ENCODE results near the genes KLF8, MTMR8 and LAS1L.

- RAMPAGE, long total RNA, result no peak
- RRBS, result no CpG with 5 or more reads among the region's 2 CpGs
Observed at GRCh38 chrX:56228825-56229335, 3.3 kb upstream of the KLF8 start.

DNA sequence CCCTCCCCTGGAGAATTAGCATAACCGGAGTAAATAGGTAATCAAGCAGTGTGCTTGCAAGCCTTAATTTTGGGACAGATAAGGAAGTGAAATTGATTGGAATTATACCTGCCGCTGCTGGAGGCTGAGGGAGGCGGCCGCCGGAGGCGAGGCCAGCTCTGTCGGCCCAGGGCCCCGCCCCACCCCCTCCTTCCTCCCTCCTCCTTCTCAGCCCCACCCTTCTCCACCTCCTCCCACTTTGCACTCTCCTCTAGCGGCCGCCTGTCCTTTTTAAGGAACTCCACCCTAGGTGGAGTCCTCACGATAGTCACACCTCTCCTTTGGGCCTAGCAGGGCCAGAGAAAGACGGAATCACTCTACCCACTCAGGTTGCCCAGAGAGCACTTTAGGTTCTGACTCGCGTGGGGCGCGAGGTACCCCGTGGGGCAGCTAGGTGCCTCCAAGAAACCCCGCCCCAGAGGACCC, at the start of gene KLF8:
KLF8 (plus strand) TSS at position 236 of the 465 bp plus-strand sequence.
- RAMPAGE, long total RNA, result no peak
- RRBS, result no CpG with 5 or more reads among the region's 18 CpGs

DNA sequence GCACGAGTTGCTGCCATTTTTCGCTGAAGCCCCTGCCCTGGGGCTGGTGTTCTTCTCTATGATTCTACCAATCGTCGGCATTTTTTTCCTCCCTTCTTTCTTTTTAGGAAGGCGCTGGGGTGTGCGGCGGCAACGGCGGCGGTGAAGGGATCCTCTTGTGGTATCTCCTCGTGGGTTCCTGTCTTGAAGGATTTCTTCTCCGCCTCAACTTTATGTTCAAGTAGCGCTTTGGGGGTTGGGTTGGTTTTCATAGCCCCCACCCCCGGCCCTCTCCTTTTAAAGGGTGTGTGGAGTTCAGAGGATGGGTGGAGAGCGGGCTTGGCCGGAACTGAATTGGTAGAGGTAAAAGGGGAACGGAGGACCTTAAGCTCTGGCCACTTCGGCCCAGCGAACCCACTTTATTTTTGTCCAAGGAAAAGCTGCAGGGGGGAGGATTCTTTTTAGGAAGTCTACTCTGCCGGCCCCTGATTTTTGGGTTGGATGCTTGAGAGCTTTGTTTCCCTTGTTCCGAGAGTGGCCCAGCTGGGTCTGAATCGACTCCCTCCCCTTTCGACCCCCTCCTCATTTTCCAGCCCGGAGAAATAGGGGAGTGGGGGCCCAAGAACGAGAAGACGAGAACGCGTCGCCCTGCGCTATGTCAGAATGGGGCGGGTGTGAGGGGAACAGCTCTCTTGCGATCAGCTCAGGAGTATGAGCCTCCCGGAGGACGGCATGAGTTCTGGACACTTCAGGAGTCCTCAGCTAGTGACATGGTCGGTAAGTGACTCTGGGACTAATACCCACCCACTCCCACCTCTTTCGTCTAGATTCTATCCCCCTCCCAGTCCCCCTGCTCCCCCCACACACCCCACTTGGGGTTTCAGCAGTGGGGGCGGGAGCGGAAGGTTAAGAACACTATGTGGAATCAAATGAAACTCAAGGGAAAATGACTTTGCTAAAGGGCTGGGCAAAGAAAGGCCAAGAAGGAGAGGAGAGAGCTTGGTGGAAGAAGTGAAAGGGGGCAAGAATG, 734 bp downstream of the KLF8 start:
- RAMPAGE, long total RNA, result no peak
- RRBS, result 23% methylated on average over 3 of the region's 38 CpGs

- RAMPAGE, long total RNA, result no peak
- RRBS, result no CpG with 5 or more reads among the region's 9 CpGs
Observed at GRCh38 chrX:56763857-56764180, 34.8 kb downstream of the NBDY start.

- RAMPAGE, long total RNA, result no peak
- RRBS, result no CpG with 5 or more reads among the region's 2 CpGs
Observed at GRCh38 chrX:57155181-57155603, 18.0 kb upstream of the SPIN2A start.

DNA sequence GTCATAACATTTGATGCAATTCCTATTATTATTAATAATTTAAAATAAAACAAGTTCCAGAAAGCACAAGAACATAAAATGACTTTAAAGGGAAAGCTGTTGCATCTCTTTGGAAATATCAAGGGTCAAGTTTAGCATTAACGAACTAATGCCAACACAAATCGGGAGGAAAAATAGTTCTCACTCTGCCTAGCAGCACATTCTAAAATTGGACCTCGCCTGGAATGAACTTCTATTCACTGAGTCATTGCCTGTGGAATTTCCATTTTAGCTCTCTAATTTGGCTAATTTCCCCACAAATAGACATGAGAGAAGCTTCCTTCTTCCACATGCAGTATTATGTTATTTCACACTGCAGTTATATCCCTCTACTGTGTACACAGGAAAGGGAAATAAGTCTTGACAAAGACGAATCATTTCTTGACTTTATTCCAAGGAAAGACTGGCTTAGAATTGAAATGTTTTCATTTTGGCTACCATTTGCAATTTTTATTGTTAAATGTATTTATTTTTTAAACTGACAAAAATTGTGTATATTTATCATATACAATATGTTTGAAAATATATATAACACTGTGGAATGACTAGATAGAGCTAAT, 9.3 kb downstream of the ZXDA start:
- RAMPAGE, long total RNA, result no peak
- RRBS, result no CpG with 5 or more reads among the region's 4 CpGs

DNA sequence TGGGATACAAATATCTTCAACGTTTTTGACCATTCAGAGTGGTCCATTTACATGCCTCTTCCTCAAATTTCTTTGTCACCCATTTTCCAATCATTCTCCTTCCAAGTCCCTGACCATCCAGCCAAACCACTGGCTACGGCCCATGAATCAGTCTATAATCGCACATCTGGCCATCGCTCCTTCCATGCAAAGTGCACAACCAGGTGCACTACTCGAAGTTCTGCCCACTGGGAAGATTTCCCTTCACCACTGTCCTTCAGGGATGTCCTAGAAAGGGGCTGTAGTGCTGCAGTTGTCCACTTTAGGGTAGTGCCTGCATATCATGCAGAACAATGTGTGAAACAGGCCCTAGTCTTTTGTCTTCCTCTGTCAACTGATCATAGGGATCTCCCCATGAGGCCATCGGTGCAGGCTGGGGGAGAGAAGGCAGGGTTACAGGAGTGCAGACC, 39.2 kb downstream of the SPIN4 start:
- RAMPAGE, long total RNA, result no peak
- RRBS, result no CpG with 5 or more reads among the region's 6 CpGs

- RAMPAGE, long total RNA, result no peak
- RRBS, result no CpG with 5 or more reads among the region's 5 CpGs
Observed at GRCh38 chrX:63656795-63657357, 128.1 kb downstream of the ARHGEF9 start.

GRCh38 chrX:63658742-63659581, 126.1 kb downstream of the ARHGEF9 start:
- RAMPAGE, long total RNA, result no peak
- RRBS, result no CpG with 5 or more reads among the region's 3 CpGs

DNA sequence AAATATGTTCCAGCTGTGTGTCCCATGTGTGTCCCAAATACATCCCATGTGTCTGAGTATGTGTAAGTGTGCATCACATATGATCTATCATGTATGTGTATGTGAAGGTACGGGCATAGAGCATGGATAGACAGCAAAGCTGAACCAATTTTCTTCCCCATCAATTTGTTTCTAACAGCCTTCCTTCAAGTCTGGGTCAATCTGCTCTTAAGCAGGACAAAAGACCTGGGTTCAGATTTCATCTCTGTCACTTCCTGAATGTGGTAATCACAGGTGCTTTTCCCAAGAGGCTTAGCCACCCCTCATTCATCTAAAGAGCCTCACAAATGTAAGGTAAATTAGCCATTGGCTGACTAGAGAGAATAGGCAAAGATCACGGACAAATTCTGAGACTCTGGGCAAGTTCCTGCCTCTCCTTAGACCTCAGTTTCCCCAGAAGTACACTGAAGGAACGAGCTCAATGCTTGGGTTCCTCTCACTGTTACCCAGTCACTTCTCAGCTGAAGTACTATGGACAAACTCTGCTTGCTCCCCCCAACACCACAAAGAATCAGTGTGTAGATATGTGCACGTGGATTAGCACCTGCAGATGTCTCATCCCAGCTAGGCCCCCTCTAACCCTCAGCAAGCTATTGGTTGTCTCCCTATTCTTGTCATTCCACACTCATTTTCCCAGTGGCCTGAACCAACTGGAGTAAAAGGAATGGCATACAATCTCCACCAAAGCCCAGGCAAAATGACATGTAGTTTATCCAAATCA, 43.0 kb downstream of the ARHGEF9 start:
- RAMPAGE, long total RNA, result no peak
- RRBS, result no CpG with 5 or more reads among the region's 4 CpGs

DNA sequence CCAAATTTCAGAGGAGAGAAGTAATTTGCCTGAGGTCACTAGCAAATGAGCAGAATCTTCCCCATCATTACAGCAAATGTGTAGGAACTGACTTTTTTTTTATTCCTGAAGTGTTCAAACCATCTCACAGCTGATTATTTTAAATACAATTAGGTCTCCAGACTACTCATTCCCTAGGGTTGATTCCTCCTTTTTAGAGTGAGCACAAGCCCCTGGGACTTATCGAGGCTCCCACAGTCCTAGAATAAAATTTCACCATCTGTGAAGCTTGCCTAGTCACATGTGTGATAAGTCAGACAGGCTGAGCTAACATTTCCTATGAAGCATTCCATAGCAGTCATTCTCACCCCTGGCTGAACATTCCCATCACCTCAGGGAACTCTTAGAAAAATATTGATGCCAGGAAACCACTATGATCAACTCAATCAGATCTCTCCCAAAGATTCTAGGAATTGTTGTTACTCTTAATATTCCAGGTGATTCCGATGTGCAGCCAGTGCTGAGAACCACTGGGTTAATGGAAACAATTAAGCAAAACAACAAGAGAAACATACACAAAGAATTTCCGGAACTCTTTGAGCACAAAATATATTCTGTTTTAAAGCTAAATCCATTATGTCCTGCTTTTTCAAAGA, 37.7 kb downstream of the ARHGEF9 start:
- RAMPAGE, long total RNA, result no peak
- RRBS, result no CpG with 5 or more reads among the region's 3 CpGs

GRCh38 chrX:64205816-64206514, 457 bp upstream of the AMER1 start:
- RAMPAGE, long total RNA, result no peak
- RRBS, result 19% methylated on average over 15 of the region's 43 CpGs

- RAMPAGE, long total RNA, result no peak
- RRBS, result 26% methylated on average over 5 of the region's 46 CpGs
Observed at GRCh38 chrX:64394841-64395771, at the start of gene MTMR8. TSS of gene MTMR8 (minus strand) at chrX:64395452.

GRCh38 chrX:64931184-64931723, 45.0 kb downstream of the ZC4H2 start:
- RAMPAGE, long total RNA, result no peak

DNA sequence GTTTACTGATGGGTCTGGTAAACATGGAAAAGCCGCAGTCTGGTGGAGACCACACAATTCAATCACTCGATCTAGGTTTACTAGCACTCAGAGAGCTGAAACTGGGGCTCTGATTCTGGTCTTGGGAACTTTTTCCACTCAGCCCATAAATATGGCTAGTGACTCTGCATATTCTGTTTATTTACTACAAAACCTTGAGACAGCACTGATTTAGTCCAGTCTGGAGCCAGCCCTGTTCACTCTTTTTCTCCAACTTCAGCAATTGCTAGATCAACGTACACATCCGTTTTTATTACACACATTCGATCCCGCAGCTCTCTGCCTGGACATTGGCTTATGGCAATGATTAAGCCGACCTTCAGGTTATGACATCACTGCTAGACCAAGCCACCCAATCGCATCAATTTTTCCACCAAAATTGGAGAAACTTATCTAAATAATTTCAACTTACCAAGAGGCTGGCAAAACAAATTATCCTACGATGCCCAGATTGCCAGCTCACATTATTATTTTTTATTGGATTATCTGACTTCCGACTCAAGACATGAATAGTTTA, 163.2 kb downstream of the ZC3H12B start:
- RAMPAGE, long total RNA, result no peak
- RRBS, result no CpG with 5 or more reads among the region's 10 CpGs

DNA sequence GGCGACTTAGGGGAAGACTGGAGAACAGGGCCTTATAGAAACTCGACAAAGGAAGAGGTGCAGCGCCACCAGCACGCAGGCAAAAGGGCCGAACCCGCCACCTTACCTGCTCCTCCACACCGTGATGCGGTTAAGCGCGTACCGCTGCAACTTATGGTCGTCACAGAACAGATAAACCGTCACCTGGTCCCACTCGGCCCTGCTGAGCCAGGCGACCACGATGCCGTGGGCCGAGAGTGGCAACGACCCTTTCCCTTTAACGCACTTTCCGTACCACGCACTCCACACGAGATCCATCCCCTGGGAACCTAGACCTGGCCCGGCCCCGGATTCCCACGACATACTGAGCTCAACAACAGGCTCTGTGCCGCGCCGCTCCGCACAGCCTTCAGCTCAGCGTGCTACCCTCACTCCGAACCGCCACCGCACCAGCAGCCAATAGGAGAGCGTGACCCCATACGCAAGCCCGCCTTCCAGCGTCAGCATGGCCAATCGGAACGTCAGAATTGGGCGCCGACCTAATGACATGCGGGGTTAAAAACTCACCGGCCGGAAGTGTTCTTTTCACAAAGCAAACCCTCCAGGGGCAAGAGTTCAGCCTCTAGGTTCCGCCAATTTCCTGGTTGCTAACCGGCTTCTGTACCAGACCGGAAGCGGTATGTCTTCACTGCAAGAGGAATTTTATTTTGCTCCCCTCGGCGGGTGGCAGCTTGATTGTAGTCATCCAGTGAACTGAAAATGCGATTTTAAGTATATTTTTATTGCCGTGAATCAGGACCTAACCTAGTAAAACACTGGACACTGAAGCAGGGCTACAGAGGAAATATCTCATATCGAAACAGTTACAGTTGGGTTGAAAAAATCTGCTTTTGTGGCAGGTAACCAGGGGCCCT, at the start of gene LAS1L:
LAS1L (minus strand) TSS at position 414 of the 893 bp plus-strand sequence.
- RAMPAGE, long total RNA, result start-site peak on the minus strand centred at position 393 of the sequence, 53 bp wide, 441 and 646 reads in 2 replicates
- RRBS, result 44% methylated on average over 3 of the region's 54 CpGs

GRCh38 chrX:65620613-65620935, 46.9 kb upstream of the MSN start:
- RAMPAGE, long total RNA, result no peak
- RRBS, result no CpG with 5 or more reads among the region's 6 CpGs

- RAMPAGE, long total RNA, result no peak
- RRBS, result no CpG with 5 or more reads among the region's 3 CpGs
Observed at GRCh38 chrX:65677673-65678403, 10.4 kb downstream of the MSN start.

- RAMPAGE, long total RNA, result no peak
- RRBS, result no CpG with 5 or more reads among the region's 5 CpGs
Observed at GRCh38 chrX:65772768-65773319, 105.4 kb downstream of the MSN start.

GRCh38 chrX:65821900-65822680, 154.6 kb downstream of the MSN start:
- RAMPAGE, long total RNA, result no peak
- RRBS, result 34% methylated on average over 7 of the region's 47 CpGs

All from kidney epithelial cell (primary cell).